Left ventricle myocardium (tissue), 1 donor: ENCODE results near the genes ATP6AP2 and CXorf38.

DNA sequence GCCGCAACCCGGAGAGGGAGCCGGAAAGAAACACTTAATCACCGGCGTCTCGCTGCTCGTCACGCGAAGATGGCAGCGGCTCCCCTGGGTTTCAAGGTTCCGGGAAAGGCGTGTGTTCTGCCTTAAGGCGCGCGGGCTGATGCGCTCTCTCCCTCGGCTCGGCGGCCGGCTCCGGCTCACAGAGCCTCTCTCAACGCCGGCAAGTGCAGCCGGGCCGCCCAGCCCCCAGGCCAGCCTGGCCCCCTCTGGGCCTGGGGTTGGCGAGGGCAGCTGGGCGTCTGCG is 73.9 kb upstream of the BCOR start:
- PRO-cap: no peak

GRCh38 chrX:40176955-40177607 is 79.3 kb upstream of the BCOR start:
- PRO-cap: bidirectional peak, plus-strand start at chrX:40177299, minus-strand start at chrX:40177344

GRCh38 chrX:40179350-40179658 is 81.5 kb upstream of the BCOR start:
- PRO-cap: bidirectional peak, plus-strand start at chrX:40179589, minus-strand start at chrX:40179435

GRCh38 chrX:40273296-40273748 is 175.6 kb upstream of the BCOR start:
- PRO-cap: no peak

- PRO-cap: no peak
These were observed 108.8 kb upstream of the ATP6AP2 start for GRCh38 chrX:40471719-40472572.

- PRO-cap: bidirectional peak, plus-strand start at chrX:40580970, minus-strand start at chrX:40580728
These were observed at the start of gene ATP6AP2 for GRCh38 chrX:40580837-40581900. Gene ATP6AP2, plus strand, starts transcription at chrX:40580970.

DNA sequence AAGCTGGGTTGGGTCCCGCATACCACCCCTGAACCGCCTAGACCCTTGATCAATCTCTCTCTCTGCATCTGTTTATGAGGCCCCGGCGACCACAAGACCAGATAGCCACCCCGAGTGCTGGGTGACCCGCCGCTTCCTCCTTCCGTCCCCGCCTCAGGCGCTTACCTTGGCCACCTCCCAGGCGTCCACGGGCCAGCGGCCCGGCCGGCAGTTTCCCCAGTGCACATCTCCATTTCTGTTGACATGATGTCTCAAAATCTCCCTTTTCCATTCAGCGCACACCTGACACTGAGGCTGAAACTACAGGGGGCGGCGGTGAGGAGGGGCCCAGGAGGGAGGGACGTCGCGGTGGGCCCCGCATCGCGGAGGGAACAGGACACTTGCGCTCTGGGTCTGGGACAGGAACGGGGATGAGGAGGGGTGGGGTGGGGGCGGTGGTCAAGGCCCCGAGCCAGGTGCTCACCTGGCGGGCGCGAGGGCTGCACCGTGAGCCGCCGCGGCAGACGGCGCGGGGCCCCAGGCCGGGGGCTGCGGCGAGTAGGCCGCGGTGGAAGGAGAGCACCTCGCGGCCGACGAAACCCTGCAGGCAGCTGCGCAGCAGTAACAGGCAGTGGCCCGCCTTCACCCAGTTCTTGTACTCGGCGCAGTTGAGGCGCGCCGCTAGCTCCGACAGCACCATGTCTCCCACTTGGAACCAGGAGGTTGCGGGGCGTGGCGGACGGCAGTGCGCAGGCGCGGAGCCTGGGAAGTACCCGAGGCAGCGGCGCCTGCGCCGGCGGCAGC is at the start of gene CXorf38:
CXorf38 (minus strand) TSS at position 720 of the 783 bp plus-strand sequence.
- PRO-cap: unidirectional peak, plus-strand start at position 180 of the sequence; bidirectional peak, plus-strand start outside the sequence, minus-strand start at position 690 of the sequence

GRCh38 chrX:40669161-40669995 is 22.0 kb upstream of the CXorf38 start:
- PRO-cap: no peak

GRCh38 chrX:40687115-40688131 is 40.1 kb upstream of the CXorf38 start:
- PRO-cap: no peak

DNA sequence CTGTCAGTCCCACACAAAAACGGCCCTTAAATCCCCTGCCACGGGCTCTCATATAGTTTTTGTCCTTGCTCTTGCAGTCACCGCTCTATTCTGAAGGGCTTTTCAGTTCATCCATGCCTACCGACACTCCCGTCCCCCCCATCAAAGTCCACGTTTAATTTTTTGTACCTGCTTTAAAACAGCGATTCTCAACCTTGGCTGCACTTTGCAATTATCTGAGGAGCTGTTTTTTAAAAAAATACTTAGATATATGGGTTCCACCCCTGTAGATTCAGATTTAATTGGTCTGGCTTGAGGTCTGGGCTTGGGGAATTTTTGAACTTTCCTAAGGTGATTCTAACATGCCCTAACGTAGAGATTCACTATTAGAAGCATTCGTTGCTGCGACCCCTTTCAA is 998 bp upstream of the MED14 start:
- PRO-cap: unidirectional peak, minus-strand start at position 92 of the sequence

- PRO-cap: no peak
These were observed 151.6 kb upstream of the USP9X start for GRCh38 chrX:40933345-40934339.

GRCh38 chrX:41047627-41048709 is 37.3 kb upstream of the USP9X start:
- PRO-cap: no peak

GRCh38 chrX:41140908-41141463 is 55.7 kb downstream of the USP9X start:
- PRO-cap: no peak

- PRO-cap: no peak
These were observed 4.0 kb upstream of the NYX start for GRCh38 chrX:41443167-41443541.

DNA sequence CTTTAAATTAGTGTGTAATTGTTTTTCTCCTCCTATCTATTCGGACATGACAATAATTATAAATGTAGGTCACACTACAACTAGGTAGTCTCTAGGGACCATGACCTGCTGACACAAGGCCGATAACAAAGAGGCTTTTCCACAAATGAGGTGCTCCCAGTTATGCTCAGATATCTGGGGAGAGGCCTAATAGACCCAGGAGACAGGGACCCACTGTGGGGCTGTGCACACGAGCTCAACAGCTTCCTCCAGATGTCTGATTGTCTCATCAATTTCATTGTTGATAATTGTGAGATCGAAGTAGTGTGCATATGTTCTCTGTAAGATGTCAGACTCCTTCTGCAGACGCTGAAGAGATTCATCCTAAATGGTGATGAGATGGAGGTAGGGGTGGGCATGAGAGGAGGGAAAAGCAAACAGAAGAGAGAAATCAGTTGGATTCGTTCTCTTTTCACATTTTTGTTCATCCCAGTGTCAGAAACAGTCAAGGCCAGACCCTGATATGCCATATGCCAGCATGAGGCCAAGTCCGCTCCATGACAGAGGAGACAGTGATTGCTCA is 73.2 kb downstream of the NYX start:
- PRO-cap: no peak

- PRO-cap: no peak
These were observed 113.8 kb downstream of the NYX start for GRCh38 chrX:41560923-41561449.

DNA sequence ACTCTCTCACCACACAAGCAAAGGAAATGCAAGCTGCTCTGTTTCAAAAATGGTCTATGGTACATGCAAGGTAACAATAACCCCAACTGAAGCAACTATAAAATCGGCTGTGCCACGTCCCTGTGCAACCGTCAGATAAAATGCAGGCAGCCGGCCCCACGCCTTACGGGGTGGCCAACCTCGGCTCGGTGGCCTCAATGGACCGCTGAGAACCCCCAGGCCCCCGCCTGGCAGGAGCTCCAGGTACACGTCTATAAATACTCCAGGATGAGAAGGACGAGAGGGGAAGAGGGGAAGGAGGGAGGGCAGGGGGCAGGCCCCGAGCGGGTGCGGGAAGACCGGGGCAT is 847 bp downstream of the CASK start:
- PRO-cap: no peak

GRCh38 chrX:42247140-42247503 is 323.8 kb upstream of the CASK start:
- PRO-cap: no peak

DNA sequence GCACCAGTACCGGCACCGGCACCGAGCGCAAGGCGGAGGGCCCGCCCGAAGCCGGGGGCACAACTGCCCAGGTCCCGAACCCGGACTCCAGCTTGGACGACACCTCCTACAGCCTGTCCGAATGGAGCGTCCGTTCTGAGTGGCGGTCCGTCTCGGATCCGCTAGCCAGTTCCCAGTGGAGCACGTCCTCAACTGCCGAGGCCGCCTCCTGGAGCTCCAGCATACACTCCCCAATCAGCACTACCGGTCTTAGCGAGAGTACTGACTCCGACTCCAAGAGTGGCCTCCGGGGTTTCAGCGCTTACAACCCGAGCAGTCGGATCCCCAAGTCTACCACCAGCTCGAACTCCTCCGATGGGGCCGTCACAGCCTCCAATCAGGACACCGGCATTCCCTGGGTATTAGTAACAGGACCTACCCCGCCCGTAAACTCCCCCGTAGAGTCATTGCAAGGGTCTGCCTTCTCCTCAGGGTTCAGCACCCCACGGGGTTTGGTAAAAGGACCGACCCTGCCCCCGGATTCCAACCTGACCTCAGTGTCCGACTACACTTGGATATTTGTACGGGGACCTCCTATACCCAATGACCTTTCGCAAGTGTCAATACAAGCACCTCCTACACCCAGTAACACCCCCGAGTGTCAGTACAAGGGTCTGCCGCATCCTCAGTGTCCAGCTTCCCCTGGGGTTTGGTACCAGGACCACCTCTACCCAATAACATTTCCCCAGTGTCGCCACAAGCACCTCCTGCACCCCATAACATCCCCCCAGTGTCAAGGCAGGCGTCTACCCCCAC is 719 bp upstream of the MAOA start:
- PRO-cap: no peak

DNA sequence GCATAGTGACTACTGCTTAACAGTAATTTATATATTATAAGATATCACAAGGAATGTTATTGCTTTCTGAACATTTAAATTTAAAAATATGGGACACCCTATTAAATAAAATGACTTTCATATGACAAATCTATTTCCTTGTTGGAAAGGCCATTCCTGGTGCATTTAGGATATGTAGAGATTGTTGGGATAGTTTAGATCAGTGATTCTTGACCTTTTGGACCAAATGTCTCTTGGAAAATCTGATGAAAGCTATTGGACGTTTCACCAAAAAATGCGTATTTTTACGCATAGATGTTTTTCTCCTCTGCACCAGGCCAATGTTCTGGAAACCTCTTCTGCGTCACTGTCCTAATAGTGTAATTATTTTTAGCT is 7.6 kb downstream of the MAOA start:
- PRO-cap: no peak